Fibroblast of the aortic adventitia (primary cell): Measurements from ENCODE around the genes P2RY6, PGM2L1 and CHRDL2.

- CAGE, long polyA plus RNA, result no peak
Observed at GRCh38 chr11:73152399-73152822, 10.3 kb upstream of the FCHSD2 start.

DNA sequence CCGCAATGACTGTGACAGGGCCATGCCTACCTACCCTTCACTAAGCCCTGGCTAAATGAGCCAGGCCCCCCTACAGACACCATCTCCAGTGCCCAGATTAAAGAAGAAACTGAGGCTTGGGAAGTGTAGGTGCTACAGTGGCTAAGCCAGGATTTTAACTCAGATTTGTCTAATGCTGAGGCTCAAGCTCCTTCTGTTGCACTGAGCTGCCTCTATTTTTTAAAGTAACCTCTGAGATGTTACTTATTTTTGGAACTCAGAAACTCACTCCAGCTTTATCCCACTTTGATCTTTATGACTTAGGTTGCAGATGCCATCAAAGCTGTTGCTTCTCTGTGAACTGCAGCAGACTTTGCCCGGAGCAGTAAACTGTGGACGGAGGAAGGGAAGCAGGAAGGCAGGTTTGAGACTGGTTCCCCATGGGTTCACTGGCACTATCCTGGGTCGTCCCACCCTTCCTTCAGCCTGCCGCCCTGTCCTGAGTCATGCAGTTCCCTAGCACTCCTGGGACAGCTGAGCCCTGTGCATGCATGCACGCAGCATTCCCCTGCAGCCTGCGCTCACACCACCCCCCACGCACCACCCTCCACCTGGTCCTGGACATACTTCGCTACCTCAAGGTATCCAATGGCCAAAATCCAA lies 23.6 kb upstream of the P2RY2 start:
- CAGE, long polyA plus RNA, result no peak

DNA sequence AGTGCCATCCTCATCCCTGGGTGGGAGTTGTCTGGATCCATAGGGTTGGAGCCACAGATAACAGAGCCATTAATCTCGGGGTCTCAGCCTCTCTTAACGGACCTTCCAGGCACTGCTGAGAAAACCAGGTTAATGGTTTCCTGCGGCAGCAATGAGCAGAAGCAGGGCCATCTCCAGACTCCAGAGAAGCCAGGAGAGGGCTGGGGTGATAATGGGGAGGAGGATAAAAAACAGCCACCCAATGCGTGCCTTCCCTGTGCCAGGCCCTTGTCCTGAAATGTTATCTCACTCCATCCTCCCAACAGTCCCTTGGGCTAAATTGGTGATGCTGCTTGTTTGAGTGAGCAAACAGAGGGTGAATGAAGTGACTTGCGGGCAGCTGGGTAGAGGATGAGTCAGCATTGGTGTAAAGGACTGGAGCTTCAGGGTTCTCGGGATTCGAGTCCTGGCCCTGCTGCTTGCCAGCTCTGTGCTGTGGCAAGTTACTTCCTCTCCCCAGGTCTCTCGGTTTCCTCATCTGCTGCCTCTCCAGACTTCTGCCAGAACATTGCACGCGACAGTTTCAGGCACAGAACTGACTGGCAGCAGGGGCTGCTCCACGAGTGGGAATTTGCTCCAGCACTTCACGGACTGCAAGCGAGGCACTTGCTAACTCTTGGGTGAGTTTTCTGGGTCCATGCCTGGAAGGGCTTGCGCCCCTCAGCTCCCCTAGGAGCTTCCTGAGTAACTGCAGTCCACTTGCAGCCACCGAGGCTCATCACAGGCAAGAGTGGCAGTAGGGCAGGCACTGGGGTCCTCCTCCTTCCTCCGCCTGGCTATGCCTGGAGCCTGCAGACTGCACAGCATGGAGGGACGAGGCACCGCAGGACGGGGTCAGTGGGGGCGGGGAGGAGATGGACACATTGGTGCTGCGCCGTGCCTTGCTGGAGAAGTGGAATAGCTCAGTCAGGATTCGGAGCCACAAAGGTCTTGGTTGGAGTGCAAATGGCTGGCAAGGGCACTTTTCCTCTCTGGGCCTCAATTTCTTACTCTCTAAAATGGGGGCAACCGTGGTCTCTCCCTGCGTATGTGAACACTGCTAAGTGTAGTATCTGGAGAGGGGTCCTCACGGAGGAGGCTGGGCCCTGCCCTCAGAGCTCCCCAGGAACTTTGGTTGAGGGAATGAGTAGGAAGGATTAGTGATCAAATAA lies at the start of gene P2RY6:
P2RY6 (plus strand) TSS at position 531 of the 1,190 bp plus-strand sequence.
- CAGE, long polyA plus RNA, result no peak

GRCh38 chr11:73377470-73378023 lies 1.3 kb downstream of the RELT start:
- CAGE, long polyA plus RNA, result no peak

- CAGE, long polyA plus RNA, result no peak
Observed at GRCh38 chr11:73388172-73389272, 12.3 kb downstream of the RELT start.

GRCh38 chr11:73395201-73395730 lies 19.1 kb downstream of the RELT start:
- CAGE, long polyA plus RNA, result no peak

DNA sequence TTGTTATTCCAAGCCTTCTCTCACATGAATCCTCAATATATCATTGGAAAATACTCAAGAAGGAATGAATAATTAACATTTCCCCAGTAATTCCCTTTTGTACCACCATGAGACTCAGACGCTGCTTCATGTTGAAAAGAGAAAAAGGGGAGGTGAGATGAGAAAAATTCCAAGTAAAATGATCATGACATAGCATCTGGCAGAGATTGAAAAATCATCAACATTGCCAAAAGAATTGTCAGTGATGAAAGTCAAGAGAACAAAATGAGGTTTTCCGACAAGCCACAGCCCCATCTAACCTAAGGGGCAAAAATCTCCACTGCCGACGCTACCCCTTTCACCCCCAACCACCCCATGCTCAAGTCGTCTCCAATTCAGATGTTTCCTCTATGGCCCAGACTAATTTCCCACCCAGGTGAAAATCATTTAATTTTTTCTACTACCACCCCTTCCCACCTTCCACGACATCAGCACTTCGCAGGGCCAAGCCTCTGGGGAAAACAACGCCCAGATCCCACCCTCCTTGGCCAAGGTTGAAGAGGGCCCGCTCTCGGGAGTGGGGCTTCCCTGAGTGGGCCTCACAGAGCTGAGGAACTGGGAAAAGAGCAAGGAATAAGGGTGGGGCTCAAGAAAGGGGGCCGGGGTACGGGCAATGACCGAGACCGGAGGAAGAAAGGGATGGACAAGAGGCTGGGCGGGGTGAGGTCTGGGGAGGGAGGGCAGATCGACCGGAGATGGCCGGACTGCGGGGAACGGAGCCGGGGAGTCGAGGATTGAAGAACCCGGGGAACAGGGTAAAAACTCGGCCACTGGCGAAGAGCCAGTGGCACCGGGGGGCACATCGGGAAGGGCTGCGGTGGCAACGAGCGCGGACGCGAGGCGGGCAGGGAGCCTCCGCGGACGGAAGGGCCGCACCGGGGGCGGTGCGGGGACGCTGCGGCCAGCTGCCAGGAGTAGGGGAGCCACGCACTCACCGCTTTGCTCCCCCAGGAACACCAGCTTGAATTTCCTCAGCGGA lies 973 bp downstream of the RAB6A start:
- CAGE, long polyA plus RNA, result no peak

DNA sequence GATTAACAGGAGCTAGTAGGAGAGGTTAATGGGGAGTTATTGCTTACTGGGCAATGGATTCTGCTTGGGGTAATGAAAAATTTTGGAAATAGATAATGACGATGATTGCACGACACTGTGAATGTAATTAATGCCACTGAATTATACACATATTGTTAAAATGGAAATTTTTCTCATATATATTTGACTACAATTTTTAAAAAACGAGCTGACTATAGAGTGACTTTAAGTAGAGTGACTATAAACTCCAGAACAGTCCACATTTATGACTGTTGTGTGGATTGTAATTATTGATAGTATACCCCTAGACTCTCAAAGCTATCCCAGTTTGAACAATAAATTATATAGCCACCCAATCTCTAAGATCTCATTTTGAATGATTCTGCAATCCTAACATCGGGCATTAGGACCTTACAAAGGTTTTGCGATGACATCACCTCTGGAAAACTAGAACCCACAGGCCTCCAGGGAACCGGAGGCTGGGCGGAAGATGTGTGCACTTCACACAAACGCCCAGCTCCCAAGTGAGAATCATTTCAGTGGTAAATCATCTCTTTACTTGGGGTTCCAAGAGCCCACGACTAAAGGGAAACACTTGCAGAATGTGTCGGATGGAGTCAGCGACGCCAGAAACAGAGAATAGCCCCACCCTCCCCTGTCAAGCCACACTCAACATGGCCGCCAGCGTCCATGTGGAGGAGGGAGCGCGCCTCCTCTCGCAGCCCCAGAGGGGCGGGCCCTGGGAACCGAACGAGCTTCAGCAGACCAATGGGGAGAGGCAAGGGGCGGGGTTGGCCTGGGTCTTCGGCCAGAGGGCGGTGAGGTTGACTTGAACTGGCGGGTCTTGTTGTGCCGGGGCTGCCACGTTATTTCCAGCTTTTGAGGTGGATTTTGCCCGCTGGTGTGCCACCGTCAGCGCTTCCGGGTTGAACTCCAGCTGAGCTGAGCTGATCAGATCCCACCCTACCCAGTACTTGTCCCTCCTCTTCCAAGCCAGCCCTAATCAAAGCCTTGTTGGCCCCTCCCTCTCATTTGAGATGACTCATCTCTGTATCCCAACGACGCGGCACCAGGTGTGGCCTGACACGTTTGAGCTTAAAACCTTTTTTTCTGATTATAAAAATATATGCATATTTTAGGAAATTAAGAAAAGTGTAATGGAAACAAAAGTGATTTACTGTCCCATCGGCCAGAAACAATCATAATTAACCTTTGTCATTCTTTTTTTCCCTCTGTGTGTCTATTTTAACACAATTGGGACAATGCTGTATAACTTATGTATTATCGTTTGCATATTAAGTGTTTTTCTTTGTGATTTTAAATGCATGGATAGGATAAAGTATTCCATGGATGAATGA lies 8.4 kb upstream of the MRPL48 start:
- CAGE, long polyA plus RNA, result no peak

GRCh38 chr11:73977351-73977915 lies 5.2 kb downstream of the UCP2 start:
- CAGE, long polyA plus RNA, result no peak

DNA sequence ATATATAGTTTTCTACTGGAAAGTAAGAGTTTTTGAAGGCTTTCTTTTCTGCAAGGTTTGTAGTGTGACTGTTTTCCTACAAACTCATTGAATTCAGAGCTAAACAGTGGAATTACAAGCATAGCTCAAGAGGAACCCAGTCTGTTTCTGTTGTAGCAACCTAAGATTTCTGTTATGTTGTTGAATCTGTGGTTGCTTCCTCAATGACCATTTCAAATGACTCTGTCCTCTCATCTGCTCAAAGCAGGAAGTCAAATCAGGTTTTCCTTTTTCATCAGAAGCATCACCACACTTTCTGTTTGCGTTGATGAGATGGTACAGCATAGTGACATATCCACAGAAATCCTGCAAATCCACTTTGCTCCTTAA lies 12.5 kb upstream of the UCP2 start:
- CAGE, long polyA plus RNA, result no peak

DNA sequence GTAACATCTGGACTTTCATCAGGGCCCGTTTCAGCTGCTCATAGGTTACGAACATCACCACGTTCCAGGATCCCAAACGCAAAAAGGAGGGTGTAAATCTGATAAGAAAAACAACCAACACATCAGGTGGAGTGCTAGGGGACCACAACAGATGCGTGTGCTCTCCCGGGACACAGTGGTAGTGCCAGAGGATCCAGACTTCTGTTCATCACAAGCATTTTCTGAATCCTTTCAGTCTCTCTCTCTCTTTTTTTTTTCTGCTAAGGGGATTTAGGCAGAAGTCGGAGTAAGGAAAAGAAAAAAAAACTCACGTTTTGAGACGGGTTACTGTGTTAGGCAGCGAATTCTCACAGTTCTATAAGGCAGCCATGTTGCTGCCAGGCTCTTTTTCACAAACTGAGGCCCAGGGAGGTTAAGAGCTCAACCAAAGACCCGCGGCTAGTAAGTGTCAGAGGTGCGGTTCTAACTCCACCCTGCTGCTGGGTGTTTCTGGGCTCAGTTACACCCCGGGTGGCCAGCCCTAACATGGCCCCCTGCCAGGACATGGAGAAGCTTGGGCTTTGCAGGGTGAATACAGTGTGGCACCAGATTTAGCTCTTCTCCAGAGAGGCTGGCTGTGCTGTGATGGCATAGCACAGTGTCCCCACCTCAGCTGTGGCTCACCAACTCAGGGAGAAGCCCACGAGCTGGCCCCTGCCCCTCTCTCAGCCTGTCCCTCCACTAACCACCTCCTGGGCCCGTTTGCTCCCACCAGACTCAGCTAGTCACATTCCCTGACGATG lies 7.3 kb downstream of the UCP3 start:
- CAGE, long polyA plus RNA, result no peak

DNA sequence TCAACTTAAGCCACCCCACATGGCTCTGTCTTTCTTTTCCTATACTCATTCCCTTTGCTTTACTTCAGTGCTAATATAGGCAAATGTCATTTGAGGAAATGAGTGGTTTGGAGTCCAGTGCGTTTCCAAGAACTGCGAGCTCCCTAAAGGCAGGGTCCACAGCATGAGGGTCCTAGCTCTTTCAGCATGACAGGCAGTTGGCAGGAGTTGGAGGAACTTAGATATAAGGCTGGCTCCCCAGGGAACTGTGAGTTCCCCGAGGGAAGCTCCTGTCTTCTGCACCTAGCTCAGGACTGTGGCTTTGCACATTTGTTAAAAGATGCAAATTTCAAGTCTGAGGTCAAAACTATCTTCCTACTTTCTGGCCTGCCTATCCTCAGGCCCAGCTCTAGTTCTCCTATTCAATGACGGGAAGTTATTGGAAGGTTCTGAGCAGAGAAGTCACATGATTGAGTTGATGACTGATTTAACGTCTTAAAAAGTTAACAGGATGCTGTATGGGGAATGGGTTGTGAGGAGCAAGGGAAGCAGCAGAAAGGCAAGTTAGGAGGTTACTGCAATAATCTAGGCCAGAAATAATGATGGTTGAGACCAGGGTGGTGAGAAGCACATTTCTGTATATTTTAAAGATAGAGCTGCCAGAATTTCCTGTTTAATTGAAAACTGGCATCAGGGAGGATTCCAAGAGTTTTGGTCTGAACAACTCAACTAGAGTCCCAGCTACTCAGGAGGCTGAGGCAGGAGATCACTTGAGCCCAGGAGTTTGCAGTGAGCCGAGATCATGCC lies 11.7 kb upstream of the UCP3 start:
- CAGE, long polyA plus RNA, result no peak

DNA sequence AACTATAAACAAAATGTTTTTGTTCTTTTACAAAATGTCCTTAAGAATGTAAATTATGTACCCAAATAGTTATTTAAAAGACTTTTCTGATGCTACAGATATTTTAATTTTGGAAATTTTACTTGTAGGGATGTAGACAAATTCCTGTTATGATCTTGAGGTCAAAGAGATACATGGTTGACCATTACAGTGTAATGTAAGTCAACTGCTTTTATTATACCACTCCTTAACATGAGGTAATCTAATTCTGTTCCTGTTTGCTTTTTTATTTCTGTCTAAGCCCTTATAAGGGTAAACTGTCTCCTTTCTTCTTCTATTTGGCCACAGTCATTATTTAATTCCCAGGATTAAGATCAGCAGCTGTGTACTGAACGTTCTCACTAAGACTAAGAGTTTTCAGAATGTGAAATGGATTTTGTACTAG lies 32.9 kb downstream of the C2CD3 start:
- CAGE, long polyA plus RNA, result no peak

DNA sequence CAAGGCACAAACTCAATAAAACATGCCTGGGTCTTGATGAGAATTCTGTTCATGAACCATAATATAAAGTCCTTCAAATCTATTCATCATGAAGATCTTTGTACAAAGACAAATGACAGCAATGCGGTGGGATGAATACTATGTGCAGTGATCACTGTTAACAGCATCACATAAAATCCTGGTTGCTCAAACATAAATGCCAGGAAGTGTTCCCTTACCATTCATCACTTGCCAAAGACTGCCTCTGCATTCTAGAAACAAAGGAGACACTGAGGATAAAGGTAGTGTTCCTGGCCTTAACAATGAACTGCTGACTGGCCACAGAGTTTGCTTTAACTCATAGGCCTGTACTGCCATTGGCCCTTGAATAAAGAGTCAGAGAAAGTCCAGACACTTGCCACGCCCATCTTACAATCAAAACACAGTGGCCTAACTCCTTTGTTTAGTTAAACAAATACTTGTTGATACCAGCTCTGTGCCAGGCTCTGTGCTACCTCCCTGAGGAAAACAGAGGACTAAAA lies 29.5 kb downstream of the C2CD3 start:
- CAGE, long polyA plus RNA, result no peak

GRCh38 chr11:74319080-74319576 lies 7.7 kb upstream of the P4HA3 start:
- CAGE, long polyA plus RNA, result no peak

GRCh38 chr11:74398206-74399449 lies at the start of gene PGM2L1:
Gene PGM2L1 (minus strand): TSS chr11:74398433.
- CAGE, long polyA plus RNA, result no peak

DNA sequence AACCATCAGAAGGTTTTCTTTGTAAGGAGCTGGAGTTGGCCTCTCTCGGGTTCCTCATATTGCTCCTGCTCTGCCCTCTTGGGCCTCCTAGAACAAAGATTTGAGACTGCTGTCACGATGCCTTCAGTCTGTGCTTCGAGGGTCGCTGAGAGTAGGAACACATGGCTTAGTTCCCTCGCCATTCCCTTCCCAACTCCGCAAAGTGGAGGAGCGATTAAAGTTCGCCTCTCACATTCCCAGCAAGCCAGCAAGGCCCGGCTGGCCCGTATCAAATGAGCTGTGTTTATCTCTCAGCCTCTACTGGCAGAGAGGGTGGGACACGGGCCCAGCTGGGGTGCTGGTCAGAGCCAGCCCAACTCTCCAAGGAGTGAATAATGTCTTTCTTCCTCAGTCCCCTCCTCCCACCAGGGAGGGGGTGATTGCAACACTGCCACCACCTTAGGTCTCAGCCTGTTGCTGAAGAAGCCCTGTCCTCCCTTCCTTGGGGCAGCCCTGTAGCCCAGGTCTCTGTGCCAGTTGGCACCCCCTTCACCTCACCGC lies 10.3 kb downstream of the CHRDL2 start:
- CAGE, long polyA plus RNA, result no peak

DNA sequence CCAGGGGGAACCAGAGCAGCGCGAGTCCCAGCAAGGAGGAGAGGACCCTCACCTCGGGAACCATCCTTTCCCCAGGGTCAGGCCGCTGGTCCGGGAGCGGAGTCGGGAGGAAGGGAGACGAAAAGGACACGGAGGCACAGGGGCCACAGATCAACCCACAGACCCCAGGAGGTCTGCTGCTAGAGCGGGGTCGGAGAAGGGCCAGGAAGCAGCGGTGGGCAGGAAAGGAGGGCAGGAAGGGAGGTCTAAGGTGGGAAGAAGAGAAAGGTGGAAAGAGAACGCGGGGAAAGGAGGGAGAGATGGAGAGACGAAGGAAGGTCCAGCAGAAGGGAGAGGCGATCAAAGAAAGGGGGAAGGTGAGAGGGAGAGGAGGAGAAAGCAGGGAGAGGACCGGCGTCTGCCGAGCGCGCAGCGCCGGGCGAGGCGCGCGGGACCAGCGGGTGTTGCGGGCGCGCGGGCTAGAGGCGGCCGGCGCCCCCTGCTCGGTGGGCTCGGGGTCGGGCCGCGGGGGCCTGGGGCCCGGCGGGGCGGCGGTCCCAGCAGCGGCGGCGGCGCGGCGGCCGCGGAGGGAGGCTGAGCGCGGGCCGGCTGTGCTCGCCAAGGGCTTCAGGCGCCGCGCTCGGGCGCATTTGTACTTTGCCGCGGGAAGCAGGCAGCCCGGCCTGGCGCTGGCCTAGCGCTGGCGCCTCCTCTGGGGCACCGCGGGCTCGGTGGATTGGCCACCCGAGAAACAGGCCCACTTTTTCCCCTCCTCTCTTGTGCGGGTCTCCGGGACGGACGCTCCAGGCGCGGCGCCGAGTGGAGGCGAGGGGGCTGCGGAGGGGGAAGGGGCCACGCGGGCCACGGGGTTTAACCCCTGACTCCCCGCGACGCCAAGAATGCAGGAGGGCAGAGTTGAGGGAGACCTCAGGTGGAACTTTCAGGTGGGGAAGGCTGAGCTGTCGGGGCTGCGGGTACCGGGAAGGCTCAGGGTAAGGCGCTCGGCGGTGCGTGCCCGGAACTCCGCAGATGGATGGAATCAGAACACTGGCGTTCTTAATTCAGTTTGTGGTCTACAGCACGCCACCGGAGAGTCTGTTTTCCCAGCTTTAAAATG lies at the start of gene CHRDL2:
CHRDL2 (minus strand) TSS at position 602 of the 1,096 bp plus-strand sequence.
- CAGE, long polyA plus RNA, result no peak

- CAGE, long polyA plus RNA, result no peak
Observed at GRCh38 chr11:74820381-74821190, 71.9 kb downstream of the RNF169 start.

- CAGE, long polyA plus RNA, result no peak
Observed at GRCh38 chr11:75181450-75182204, 30.7 kb downstream of the SLCO2B1 start.